HCT116 (cell line): ENCODE data around the genes AMELY, TSPY4, DDX3Y, PRY and CDY1.

DNA sequence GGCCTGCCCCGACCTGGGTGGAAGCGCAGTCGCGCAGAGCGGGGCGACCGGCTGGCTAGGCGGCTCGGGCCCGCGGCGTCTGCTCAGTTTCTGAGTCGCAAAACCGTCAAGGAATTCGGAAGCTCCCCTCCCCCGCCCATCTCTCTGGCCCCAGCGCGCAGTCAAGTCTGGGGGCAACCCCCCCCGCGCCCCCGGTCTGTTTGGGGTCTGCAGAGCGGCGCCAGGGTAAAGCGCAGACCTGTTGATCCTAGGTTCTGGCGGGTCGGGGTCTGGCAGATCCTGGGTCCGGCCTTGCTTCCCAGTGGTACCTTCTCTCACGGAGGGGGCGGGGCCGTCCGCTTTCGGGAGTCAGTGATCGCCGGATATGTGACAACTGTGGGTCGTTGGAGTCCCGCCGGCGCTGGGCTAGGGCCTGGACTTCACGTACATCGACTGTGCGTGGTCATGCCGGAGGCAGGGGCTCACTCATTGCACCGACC, at the start of gene AMELY:
AMELY (minus strand) TSS at position 318 of the 479 bp plus-strand sequence.
- RRBS: no CpG with 5 or more reads among the region's 43 CpGs

DNA sequence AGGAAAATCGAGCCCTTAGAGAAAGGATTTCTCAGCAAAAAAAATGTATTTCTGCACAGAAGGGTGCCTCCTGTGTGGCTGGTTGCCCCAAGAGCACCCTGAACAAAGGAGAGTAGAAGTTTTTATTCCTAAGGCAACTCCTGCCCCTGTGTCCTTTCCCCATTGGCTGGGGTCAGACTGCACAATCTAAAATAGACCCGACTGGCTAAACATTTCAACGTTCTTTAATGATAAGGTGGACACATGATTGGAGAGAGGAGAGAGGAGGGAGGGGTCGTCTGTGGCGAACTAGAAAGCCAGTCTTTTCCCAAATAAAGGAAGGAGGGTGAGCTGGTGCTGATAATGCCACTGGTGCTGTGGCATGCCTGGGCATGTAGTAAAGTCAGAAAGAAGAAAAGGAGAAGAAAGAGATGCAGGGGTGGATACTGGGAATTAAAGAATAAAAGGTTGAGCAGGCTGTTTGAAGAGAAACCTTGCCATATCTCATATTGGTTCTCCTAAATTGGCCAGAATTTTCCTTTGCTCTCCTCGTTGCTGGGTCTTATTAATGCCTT, 367.9 kb upstream of the AMELY start:
- RRBS: no CpG with 5 or more reads among the region's 6 CpGs

DNA sequence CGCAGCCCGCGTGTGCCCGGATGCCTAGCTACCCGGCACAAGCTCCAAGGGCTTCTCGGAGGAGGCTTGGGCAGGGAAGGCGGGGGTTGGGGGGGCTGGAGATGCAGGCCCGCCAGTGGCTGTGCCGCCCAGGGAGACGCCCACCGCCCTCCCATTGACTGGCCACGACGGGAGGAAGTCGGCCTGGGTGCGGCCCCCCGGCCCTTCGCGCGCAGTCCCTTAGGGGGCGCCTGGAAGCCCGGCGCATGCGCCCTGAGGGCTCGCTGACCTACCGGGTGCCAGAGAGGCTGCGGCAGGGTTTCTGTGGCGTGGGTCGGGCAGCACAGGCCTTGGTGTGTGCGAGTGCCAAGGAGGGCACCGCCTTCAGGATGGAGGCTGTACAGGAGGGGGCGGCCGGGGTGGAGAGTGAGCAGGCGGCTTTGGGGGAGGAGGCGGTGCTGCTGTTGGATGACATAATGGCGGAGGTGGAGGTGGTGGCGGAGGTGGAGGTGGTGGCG, at the start of gene TSPY4:
TSPY4 (plus strand) TSS at position 200 of the 497 bp plus-strand sequence.
- RRBS: no CpG with 5 or more reads among the region's 37 CpGs

DNA sequence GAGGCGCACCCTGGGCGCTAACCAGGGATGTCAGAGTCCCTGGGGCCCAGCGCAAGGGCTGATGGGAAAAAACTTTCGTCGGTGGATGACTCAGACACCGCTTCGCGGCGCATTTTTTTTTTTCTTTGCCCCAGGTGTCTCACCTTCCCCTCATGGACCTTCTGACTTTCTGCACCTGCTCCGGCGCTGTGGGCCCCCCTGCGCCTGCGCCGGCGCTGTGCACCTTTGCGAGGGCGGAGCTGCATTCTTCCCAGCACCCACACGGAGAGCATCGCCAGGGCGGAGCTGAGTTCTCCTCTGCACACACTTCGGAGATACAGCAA, 1575.3 kb downstream of the TSPY10 start:
- RRBS: no CpG with 5 or more reads among the region's 21 CpGs

- RRBS: no CpG with 5 or more reads among the region's 87 CpGs
Observed at GRCh38 chrY:12420821-12421937, 279.9 kb upstream of the USP9Y start.

GRCh38 chrY:12537311-12537851, 163.7 kb upstream of the USP9Y start:
- RRBS: no CpG with 5 or more reads among the region's 38 CpGs

DNA sequence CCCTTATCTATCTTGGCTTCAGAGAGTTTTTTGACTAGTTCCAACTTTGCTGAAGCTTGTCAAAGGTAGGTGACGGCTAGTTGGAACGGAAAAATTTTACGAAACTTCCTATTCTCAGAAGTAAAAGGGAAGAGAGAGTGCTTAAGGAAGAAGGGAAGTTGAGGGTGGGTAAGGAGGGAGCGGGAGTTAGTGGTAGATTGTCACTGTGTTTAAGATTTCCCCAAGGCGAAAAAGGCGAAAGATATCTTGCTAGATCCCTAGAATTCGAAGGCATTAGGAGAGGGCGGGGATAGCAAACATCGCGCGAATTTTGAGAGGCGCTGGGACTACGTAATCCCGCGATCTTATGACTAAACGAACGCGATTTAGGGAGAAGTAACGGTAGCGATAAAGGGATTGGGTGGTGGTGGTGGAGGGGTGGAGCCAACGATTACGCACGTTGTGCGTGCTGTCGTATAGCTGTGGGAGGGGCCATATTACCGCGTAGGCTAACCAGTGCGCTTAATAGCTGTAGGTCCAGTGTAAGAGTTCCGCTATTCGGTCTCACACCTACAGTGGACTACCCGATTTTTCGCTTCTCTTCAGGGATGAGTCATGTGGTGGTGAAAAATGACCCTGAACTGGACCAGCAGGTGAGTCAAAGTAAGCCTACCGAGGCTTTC, at the start of gene DDX3Y:
DDX3Y (plus strand) TSS at position 519 of the 662 bp plus-strand sequence.
- RRBS: no CpG with 5 or more reads among the region's 33 CpGs

DNA sequence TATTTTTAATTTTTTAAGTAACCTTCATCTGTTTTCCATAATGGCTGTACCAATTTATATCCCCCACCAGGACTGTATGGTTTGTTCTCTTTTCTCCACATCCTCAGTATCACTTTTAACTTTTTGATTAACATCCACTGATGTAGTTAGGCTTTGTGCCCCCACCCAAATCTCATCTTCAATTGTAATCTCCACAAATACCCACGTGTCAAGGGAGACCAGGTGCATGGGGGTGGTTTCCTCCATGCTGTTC, 91.4 kb downstream of the UTY start:
- RRBS: no CpG with 5 or more reads among the region's 1 CpG

DNA sequence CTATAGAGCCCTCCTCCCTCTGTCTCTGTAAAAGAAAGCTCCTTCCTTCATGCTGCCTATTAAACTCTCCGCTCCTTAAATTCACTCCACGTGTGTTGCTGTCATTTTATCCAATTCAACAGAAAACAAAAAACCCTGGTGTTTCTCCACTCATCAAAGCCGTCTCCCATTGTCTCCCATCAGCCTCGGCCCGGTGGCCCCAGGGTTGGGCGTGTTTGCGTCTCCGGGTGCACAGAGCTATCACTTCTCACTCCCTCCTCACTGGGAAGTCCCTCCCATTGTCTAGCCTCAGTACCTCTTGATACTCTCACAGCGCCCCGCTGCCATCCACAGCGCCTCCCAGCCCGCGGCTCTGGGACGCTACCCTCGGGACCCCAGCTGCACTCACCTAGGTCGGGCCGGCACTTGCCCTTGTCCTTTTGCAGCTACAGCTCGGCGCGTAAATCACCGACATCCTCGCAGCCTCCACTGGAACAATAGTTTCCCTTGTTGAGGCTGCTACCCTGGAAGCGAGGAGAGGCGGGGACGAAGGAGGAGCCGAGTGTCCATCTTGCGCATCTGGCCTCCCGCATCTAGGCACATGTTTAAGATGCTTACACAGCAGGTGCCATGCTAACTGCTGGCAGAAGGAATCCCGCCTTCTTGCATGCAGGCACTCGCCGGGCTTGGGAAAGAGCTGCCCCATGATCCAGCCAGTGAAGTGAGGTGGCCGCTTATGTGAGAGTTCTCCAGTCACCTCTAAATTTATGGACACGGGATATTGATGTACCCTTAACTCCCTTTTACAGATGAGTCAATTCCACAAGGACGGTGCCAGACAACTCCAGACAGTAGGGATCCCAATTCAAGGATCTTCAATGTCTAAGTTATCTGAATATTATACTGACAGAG, 269.5 kb upstream of the HSFY2 start:
- RRBS: no CpG with 5 or more reads among the region's 34 CpGs

GRCh38 chrY:19107607-19108108, 334.1 kb upstream of the HSFY2 start:
- RRBS: no CpG with 5 or more reads among the region's 8 CpGs

DNA sequence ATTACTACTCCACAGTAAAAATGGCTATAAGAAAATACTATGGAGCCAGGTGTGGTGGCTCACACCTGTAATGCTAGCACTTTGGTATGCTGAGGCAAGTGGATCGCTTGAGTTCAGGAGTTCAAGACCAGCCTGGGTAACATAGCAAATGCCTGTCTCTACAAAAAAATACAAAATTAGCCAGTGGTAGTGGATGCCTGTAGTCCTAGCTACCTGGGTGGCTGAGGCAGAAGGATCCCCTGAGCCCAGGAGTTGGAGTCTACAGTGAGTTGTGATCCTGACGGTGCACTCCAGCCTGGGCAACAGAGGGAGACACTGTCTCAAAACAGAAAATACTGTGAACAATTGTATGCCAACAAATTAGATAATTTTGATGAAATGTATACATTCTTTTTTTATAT, 136.6 kb downstream of the KDM5D start:
- RRBS: no CpG with 5 or more reads among the region's 2 CpGs

GRCh38 chrY:22490146-22490659, at the start of gene PRY:
PRY (plus strand) TSS chrY:22490397.
- RRBS: no CpG with 5 or more reads among the region's 5 CpGs

DNA sequence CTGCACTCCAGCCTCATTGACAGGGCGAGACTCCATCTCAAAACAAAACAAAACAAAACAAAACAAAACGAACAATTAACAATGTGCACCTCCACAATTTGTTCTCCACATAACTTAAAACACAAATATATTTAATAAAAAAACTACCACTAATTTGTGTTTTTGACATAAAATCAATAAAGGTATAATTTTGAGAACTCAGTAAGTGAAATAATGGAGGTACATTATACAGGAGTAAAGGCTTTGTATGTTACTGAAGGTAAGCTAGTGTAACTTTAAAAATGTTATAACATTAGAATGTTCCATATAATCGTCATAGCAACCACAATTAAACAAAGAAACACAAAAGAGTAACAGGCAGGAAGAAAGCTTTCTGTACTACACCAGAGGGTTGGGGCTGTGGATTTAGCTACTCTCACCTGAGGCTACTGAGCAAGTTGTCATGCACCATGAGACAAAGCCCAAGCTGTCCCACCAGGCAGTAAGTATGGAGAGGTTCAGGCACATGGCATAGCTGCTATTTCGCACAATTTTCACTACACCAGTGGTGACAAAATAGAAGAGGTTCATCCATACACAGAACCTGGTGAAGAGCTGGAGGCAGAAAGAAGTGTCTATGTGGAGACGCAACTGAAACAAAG, at the start of gene CDY1:
CDY1 (plus strand) TSS at position 353 of the 641 bp plus-strand sequence.
- RRBS: no CpG with 5 or more reads among the region's 5 CpGs